Measurements from ENCODE around the gene ENGASE.

- RRBS, result no CpG with 5 or more reads among the region's 6 CpGs
These were observed 70.2 kb upstream of the TNRC6C start for GRCh38 chr17:77888333-77888720.

DNA sequence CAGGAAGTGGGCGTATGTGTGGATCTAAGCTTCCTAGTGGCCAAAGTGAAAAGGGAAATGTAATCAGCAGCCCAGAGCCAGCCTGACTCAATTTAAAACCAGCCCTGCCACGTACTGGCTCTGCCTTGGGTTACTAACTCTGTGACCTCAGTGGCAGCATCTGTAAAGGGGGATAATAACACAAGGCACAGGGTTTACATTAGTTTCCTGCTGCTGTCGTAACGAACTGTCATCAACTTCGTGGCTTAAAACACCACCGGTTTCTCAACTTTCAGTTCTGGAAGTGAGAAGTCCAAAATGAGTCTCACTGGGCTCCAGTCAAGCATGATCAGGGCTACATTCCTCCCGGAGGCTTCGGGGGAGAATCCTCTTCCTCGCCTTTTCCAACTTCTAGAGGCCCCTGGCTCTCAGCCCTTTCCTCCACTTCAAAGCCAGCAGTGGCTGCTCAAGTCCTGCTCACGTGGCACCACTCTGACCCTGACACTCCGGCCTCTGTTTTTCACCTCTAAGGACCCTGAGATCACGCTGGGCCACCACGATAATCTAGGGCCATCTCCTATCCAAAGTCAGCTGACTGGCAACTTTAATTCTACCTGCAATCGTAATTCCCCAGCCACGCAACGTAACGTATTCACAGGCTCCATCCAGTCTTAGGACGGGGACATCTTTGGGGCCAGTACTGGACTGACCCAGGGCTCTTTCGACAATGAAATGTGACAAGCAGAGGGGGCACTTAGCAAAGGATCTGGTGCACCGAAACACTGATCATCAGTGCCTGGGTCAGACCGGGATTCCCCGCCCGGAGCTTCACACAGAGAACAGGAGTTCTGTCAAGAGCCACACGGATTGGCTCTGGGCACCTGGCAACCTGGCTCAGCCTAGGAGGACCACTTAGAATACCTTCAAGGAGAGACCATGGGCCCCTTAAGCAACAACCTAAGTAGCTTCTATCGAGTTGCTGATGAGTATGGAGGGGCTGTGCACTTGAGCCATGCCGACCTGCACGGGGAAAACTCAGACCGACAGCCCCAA lies 14.4 kb downstream of the TMC6 start:
- RRBS, result 90% methylated on average over 2 of the region's 28 CpGs

GRCh38 chr17:78118792-78119839 lies 9.4 kb downstream of the TMC6 start:
- RRBS, result 88% methylated on average over 9 of the region's 29 CpGs

DNA sequence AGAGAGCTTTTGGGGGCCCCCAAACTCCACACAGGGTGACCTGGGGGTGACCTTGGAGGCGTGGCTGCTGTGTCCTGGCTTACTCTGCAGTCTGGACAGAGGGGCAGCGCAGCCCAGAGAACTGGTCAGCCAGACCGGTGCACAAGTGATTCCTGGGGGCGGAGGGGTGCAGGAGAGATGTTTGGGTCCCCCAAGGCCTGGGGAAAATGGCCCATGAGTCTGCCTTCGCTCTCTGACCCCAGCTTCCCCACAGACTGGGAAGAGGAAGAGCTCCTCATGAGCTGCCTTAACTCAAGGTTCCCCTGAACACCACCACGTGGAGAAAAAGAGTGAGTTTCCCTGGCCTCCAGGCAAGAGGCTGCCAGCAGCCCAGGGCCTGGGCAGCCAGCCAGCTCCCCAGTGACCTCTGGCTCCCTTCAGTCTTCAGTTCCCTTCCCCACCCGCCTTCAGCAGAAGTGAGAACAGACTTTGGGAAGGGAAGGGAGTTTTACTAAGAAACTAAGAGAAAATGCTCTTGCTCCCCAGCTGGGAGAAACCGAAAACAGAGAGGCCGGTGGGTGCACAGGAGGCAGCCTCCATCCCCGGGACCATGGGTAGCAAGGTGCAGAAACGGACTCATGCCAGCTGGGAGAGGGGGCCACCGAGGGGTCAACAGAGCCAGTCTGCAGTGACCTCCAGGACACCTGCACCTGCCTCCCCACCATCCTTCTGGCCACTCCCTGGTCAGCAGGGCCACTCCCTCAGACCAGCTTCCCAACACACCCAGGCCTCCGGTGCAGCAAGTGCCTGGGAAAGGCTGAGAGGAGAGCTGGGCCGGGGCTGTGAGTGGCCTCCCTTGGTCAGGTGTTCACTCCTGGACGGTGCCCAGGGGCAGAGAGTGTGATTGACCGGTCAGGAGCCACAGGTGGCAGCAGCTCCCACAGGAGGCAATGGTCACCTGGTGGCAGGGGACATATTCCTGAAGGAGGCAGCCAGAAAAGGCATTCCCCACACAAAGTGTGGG lies 1.8 kb upstream of the C17orf99 start:
- RRBS, result 39% methylated on average over 4 of the region's 16 CpGs

DNA sequence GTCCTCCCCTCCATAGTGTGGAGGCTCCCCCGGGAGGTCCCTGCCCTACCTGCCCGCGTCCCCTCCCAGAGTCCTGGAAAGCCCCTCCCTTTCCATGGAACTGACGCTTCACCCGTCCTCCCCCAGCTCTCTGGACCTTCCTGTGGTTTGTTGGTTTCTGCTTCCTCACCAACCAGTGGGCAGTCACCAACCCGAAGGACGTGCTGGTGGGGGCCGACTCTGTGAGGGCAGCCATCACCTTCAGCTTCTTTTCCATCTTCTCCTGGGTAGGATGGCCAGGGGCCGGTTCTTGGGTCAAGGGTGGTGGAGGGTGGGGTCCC lies 3.0 kb downstream of the SYNGR2 start:
- RRBS, result no CpG with 5 or more reads among the region's 9 CpGs

- RRBS, result no CpG with 5 or more reads among the region's 11 CpGs
These were observed 7.6 kb upstream of the TMEM235 start for GRCh38 chr17:78223668-78224456.

GRCh38 chr17:78322591-78323473 lies 37.0 kb downstream of the SOCS3 start:
- RRBS, result no CpG with 5 or more reads among the region's 19 CpGs

GRCh38 chr17:78324152-78325113 lies 35.4 kb downstream of the SOCS3 start:
- RRBS, result 13% methylated on average over 10 of the region's 22 CpGs

GRCh38 chr17:78377134-78377674 lies 1.2 kb upstream of the PGS1 start:
- RRBS, result no CpG with 5 or more reads among the region's 8 CpGs

GRCh38 chr17:78389799-78390930 lies 11.7 kb downstream of the PGS1 start:
- RRBS, result no CpG with 5 or more reads among the region's 24 CpGs

- RRBS, result no CpG with 5 or more reads among the region's 10 CpGs
These were observed 54.5 kb upstream of the DNAH17 start for GRCh38 chr17:78631515-78632228.

GRCh38 chr17:78669882-78670416 lies 92.8 kb upstream of the DNAH17 start:
- RRBS, result 96% methylated on average over 2 of the region's 19 CpGs

GRCh38 chr17:78692505-78693011 lies 89.5 kb downstream of the CYTH1 start:
- RRBS, result 97% methylated on average over 5 of the region's 14 CpGs

DNA sequence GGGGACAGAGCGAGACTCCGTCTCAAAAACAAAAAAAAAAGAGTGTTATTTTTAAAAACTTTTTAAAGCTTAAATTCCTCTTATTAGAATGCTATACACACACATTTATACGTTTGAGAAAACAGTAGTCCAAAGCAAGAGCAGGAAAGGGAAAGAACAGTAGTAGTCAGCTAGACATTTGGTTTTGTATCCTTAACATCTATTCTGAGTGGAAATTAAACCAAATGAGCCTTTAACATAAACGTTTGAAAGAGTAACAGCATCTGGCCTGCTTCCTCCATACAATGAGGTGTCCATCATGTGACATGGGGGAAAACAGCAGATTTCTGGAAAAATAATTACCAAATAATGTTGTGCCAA lies 20.4 kb downstream of the CYTH1 start:
- RRBS, result no CpG with 5 or more reads among the region's 4 CpGs

DNA sequence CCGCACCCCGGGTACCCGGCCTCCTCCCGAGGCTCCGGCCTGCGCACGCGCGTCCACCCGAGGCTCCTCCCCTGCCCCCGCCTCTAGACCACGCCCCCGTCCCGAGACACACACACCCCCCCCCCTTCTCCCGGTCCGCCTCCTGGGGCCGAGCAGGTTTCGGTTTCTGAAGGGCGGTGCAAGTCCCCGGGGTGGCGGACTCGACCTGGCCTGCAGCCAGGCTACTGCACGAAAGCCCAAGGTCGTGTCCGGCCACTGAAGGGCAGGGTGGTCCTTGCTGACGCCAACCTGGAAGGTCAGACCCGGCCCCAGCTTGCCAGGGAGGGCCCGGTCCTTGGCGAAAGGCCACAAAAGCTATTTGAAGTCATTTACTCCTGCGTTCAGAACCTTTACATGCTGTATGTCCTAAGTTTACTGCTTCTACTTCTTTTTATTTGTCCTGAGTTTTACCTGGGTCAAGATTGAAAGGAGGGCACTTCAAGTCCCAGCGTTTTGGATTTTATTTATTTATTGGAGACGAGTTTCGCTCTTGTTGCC lies 428 bp upstream of the CYTH1 start:
- RRBS, result 5% methylated on average over 17 of the region's 33 CpGs

- RRBS, result no CpG with 5 or more reads among the region's 8 CpGs
These were observed 24.3 kb upstream of the CYTH1 start for GRCh38 chr17:78806405-78806815.

DNA sequence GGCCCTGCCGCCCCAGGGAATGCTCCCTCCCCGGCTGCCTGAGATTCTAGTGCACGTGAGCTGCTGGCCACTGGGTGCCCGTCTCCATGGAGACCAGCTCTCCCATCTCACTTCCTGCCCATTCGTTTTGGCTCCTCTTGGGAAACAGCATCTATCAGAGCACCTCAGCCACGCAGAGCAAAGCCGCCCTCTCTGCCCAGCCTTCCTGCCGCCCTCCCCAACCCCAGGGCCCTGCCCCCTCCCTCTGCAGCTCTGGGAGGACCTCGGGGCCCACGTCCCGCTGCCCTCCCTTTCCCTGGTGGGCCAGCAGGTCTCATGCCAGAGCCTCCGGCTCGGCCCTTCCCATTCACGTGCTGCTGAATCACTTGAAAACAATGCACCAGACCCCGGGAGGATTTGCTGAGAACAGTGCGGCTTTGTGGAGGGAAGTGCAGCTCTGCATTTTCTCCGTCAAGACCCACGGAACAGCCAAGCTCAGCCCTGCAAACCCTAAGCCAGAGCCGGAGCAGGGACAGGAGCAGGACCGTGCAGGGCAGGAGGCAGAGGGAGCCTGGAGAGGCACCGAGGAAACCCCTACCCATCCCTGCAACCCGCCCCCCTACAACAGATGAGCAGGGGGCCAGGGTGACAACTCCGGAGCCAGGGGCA lies 19.3 kb downstream of the CEP295NL start:
- RRBS, result 20% methylated on average over 6 of the region's 23 CpGs

DNA sequence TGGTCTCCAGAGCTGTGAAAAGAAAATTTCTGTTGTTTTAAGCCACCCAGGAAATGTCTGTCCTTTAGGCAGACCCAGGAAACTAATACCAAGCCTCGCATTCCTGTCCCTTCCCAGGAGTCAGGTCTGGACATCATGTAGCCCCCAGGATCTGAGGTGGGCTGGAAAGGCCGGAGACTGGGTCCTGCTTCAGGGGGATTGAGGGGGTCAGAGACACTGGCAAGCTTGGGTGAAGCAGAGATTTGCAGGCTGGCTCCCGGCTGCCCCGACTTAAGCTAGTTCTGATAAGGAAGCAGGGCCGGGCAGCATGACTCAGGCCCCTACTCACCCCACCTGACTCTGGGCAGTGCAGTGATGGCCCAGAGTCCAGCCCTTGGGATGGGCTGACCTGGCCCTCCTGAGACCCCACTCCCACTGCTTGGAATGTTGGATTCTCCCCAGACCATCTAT lies 21.3 kb downstream of the LGALS3BP start:
- RRBS, result 84% methylated on average over 2 of the region's 5 CpGs

- RRBS, result 2% methylated on average over 60 of the region's 82 CpGs
These were observed at the start of gene ENGASE for GRCh38 chr17:79074505-79075229. TSS of gene ENGASE (plus strand) at chr17:79074824.

GRCh38 chr17:79087171-79087866 lies 12.7 kb downstream of the ENGASE start:
- RRBS, result no CpG with 5 or more reads among the region's 18 CpGs